Metastatic Breast Carcinoma in the Ovary (tissue), 3 donors: Measurements from ENCODE around the genes IMPACT, KCTD1 and CHST9.

DNA sequence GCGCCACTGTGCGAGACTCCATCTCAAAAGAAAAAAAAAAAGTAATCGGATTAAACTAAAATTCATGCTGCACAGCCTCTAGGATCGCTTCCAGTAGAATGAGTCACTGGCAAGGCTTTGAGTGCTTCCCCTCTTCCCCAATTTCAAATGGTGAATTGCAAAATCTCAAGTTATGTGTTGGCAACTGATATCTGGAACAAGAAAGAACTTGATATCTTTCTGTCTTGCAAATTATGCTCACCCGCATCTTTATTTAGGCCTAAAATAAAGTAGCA, 12.6 kb downstream of the TTC39C start:
- PRO-cap, 3 experiments: no peak in any of the 3 experiments

DNA sequence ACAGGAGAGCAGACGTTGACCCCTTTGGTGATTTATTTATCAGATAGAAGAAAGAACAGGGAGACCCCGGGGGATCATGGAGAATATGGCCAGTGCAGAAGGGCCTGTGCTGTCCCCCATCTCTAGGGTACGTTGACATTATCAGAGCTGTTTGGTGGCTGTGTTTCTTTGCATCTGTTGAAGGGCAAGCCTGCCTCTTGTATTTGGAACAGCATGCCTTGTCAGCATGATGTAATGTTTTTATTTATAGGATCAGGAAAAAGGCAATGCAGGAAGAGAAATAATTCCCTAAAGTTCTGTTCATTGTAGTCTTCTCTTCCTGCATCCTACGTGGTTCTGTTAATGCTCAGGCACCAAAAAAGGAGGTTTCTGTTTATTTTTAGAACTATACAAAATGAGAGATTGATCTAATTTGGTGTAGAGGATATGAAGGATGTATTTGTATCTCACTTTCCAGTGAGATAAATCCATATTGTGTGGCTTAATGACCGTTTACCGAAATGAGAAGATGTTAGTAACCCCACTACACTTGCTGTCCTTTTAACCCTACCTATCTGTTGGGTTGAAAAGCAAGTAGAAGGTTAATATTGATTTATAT, 49.7 kb upstream of the CABYR start:
- PRO-cap, 3 experiments: no peak in any of the 3 experiments

DNA sequence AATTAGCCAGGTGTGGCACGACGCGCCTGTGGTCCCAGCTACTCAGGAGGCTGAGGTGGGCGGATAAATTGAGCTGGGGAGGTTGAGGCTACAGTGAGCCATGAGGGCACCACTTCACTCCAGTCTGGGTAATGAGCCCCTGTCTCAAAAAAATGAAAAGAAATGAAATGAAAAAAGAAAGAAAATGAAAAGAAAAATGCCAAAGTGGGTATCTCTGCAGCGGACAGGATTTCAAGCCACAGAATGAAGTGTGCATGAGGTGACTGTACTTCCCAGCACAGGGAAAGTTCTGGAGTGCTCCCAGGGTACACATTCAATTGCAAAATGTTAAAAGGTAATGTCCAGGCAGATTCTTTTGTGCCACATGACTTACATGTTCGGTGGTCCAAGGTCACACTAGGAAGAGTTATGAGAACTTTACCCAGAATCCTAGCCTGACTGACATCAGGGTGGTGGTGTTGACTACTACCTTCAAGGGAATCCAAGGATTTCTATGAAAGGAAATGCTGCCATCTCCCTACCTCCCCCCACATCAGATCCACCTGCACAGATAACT, 56.4 kb downstream of the CABYR start:
- PRO-cap, 3 experiments: no peak in any of the 3 experiments

GRCh38 chr18:24274854-24275612, 122.6 kb downstream of the OSBPL1A start:
- PRO-cap, 3 experiments: no peak in any of the 3 experiments

DNA sequence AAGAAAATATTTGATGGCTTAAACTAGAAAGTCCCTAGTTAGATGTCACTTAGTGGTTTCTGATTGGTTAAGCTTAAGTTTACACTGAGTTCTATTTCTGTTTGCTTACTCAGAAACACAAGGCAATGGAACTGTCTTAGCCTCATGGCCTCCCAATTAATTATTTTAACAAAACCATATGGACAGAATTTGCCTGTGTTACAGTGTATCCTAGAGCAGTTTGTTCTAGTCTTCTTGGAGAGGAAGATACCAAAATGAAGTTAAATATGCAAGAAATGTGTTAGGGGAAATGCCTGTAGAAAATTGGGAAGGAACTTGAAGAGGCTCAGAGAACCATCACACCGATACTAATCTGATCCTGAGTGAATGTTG, 4.6 kb upstream of the IMPACT start:
- PRO-cap, 3 experiments: peak in 1 of 3 experiments; most common plus-strand start position 112 of the sequence (in 1)

DNA sequence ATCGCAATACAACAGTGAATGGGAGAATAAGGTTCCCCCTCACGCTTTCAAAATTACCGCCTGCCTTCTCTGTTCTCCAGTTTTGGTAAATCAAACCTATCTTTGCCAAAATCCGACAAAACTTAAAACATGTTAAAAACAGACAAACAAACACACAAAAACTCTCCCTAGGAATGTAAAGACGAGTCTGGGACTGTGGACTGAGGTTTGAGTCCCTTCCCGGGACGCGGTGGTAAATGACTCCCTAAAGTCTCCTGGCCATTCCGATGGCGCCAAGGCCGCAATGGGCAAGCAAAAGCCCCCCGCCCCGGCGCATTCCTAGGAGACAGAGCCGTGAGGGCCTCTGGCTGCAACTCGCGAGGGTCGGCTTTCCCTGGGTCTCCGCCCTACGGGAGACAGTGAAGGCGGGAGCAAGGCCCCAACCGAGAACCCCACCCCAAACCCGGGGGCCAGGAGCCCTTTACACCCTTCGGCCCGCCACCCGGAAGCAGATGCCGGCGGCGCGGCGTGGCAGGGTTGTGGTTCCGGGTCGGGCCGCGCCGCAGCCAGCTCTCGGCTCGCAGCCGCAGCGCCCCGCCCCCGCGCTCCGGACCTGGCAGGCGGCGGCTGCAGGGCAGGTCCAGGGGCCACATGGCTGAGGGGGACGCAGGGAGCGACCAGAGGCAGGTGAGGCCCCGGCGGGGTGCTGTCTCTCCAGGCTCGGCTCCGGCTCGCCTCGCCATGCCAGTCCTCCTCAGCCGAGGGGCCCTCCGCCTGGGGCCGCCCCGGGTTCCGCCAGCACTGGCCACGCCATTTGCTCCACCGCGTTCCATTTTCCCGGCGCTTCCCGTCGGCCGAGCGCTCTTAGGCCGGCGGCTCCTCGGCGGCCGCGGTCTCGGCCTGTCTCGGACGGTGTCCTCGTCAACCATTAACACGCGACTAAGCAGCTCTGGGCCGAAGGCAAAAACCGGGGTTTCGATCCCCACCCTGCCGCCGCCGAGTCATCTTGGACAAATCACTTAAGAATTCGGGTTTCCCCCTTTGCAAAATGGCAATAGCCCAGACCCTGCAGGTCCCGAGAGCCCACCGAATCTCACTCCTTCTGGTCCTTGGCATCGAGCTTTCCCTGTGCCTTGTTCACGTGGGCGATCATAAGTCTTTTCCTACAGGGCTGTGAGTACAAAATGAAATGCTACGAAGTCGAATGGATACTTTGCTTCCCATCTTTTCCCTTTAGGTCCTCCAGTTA, at the start of gene IMPACT:
TSS of gene IMPACT (plus strand) at position 544 of the 1,228 bp plus-strand sequence.
- PRO-cap, 3 experiments: peak in 3 of 3 experiments; most common plus-strand start position 622 of the sequence (in 2); most common minus-strand start position 489 of the sequence (in 2)

GRCh38 chr18:24659554-24660877, 199.6 kb downstream of the HRH4 start:
- PRO-cap, 3 experiments: peak in 1 of 3 experiments; most common minus-strand start chr18:24660528 (in 1)

DNA sequence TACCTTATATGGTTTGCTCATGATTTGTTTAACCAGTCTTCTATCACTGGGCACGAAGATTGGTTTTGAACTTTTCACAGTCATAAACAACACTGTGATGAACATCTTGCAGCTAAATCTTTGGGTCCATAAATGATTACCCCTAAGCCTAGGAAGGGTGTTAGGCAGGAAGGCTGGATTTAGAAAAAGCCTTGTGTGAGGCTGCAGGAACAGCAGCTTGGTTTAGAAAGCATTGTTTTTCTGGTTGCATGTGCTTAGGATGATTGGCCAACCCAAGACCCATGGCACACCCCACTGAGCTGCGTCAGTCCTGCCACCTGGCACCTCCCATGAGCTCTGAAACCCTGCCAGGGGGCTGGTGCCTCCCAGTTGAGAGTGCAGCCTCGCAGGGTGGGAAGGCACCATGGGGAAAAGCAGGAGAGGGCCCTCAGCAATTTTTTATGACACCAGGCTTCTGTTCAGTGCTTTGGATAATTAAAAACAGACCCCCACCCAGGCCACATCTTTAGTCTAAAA, 438.6 kb downstream of the ZNF521 start:
- PRO-cap, 3 experiments: no peak in any of the 3 experiments

DNA sequence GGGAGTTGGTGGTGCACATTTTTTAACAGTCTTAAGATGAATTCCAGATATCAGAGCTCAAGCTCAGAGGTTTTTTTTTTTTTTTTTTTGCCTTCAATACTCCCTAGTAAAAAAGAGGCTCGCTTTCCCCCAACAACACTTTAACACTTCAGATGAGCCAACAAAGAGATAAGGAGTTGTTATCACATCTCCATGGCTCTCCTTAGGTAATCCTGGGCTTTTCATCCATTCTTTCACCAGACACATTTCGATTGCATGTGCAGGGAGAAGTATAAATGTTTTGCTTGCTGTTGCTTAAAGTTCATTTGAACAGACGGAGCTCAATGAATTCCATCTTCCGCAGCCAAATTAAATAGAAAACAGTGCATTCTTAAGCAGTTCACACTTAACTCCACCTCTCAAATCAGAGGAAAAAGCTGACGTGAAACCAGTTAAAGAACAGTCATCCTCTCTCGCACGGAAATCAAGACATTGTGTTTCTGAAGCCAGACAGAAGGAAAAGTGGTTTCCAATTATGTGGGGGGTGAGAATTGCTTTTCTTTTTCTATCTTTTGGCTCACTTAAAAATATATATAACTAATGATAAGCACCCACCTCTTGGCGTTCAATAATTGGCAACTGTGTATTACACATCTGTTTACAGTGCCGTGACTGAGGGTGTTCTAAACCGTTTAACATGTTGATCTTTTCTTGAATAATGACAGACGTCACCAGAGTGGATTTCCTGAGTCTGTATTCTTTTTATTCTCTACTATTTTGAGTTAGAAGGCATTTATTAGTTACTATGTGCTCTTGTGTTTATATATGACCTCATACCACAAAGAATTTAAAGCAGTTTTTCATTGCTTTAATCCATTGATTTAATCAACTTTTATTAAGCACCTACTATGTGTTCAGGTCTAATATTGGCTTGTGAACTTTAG, 118.1 kb downstream of the ZNF521 start:
- PRO-cap, 3 experiments: peak in 2 of 3 experiments; most common plus-strand start position 301 of the sequence (in 2); most common minus-strand start position 307 of the sequence (in 1)

DNA sequence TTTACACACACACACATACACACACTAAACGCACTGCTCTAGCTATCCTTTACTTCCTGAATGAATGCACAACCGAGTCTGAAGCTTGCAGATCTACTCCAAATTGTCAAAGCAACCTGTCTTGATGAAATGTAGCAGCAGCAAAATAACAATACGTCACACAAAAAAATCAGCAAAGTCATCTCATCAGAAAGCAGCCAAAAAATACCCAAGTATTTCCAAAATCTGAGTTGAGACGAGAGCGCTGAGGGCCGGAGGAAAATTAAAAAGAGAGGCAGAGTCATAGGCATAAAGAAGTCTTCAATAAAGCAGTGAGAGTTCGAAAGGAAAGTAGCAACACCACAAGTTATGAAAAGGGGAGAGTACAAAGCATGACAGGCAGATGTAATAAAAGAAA, 67.7 kb downstream of the ZNF521 start:
- PRO-cap, 3 experiments: no peak in any of the 3 experiments

GRCh38 chr18:25288835-25289306, 63.1 kb downstream of the ZNF521 start:
- PRO-cap, 3 experiments: no peak in any of the 3 experiments

DNA sequence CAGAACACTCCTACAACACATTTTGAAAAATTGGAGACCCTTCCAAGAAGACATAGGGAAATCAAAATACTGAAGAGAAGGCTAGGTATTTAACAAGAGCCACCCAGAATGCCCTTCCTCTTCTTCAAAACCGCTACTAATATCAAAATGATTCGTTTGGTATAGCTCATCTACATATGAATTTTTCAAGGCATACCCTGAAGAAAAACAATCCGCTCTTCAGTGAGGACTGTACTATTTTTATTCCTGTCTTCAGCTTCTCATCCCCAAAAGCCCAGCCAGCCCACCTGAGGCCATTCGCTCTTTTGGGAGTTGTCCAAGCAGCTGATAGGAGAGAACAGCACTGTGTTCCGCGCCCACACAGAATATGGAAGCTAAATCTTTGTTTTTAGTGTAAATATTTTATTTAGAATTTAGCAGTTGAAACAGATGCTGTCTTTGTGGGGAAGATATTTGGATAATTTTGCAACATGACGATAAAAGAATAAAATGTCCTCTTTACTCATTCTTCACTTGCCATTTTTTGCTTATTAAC, 3.6 kb downstream of the ZNF521 start:
- PRO-cap, 3 experiments: no peak in any of the 3 experiments

DNA sequence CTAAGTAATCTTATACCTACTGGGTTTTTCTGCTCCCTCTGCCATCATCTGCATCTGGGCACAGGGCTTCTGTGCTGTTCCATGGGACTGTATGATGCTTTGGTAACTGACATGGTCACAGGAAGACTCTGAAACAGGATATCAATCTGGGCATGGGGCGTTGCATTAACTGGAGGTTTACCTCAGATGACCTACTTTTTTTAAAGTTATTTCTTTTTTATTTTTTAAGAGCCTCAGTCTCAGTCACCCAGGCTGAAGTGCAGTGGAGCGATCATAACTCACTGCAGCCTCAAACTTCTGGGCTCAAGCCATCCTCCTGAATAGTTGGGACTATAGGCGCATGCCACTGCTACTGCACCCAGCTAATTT, 365.3 kb downstream of the SS18 start:
- PRO-cap, 3 experiments: no peak in any of the 3 experiments

DNA sequence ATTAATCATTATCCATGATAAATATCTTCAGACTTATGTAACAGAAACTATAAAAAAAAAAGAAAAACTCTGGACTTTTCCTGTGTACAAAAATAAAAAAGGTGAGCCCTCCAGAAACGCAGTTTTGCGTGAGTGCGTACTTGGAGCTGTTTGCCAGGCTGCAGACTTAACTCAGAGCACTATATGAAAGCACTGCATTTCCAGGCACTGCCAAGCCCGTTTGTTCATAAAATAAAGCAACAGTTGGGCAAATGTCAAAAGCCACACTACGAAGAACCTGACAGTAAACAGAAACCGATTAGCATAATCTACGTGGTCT, 1.3 kb downstream of the SS18 start:
- PRO-cap, 3 experiments: peak in 1 of 3 experiments; most common minus-strand start position 225 of the sequence (in 1)

DNA sequence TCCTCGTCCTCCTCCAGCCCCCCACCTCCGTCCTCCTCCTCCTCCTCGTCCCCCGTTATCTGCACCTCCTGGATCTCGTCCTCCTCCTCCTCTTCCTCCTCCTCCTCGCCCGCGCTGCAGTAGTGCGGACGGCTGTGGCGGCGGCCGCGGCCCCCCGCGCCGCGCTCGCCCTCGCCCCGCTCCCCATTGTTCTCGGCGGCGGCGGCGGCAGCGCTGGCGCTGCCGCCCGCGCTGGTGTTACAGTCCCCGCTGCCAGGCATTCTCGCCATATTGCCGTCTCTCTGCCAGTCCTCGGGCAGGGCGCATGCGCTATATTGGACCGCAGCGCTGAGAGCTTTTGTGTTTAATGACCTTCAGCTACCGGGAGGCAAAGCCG, at the start of gene KCTD1:
TSS of gene KCTD1 (minus strand) at position 286 of the 376 bp plus-strand sequence.
- PRO-cap, 3 experiments: peak in 3 of 3 experiments; most common minus-strand start position 283 of the sequence (in 3)

GRCh38 chr18:26656727-26657751, 108.7 kb upstream of the KCTD1 start:
- PRO-cap, 3 experiments: peak in 3 of 3 experiments; most common plus-strand start chr18:26656921 (in 2); most common minus-strand start chr18:26657012 (in 2)

GRCh38 chr18:27041982-27042617, 143.0 kb downstream of the CHST9 start:
- PRO-cap, 3 experiments: no peak in any of the 3 experiments

- PRO-cap, 3 experiments: no peak in any of the 3 experiments
These were observed 782 bp downstream of the CHST9 start for GRCh38 chr18:27184056-27184995.

DNA sequence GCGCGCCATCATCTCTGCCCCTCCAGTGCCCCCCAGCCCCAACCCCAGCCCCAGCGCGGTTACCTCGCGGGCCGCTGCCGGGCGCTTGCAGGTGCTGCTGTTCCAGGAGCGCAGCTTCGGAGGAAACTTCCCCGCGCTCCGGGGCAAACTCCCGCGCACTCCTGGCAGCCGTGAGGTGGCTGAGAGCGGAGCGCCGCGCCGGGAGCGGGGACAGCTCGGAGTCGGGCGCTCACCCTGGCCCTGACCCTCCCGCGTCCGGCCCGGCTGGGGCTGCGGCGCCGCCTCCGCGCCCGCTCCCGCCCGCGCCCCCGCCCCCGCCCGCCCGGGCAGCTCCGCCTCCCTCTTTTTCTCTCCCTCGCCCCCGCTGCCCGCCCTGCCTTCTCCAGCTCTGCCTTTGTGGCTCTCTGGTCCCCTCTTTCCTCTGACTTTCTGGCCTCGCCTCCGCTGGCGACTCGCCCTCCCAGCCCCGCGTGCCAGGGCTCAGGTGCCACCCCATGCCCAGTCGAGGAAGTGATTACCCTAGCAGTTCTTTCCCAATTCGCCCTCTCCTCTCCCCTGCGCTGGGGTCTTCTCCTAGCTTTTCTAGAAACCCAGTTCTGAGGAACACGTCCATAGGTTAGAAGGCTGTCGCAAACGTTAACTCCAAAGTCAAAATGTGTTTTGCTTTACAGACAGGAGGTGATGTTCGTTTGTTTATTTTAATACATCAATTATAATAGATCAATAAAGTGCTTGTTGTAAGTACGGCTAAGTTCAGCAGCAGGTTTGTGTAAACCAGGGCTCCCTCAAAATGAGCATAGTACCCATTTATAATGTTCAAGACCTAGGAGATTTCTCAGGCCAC, at the start of gene CHST9:
TSS of gene CHST9 (minus strand) at position 236 of the 844 bp plus-strand sequence.
- PRO-cap, 3 experiments: peak in 1 of 3 experiments; most common plus-strand start position 421 of the sequence (in 1); most common minus-strand start position 257 of the sequence (in 1)

DNA sequence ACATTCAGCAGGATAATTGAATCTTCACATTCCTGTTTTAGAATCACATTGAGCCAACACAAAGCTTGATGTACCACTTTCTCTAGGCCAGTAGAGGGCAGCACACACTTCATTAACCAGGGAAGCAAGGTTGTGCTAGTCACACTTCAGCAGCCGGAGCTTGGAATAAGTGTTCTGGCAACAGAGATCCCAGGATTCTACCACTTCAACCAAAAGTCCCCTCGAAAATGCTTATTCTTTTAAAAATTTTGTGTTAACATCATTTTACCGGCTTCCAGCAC, 420.2 kb upstream of the CHST9 start:
- PRO-cap, 3 experiments: no peak in any of the 3 experiments